Osteoblast (primary cell): Measurements from ENCODE around the gene GPBP1.

- CAGE, long polyA plus RNA = no peak
- RRBS = no CpG with 5 or more reads among the region's 7 CpGs
These were observed 12.9 kb downstream of the PLPP1 start for GRCh38 chr5:55521729-55522419.

DNA sequence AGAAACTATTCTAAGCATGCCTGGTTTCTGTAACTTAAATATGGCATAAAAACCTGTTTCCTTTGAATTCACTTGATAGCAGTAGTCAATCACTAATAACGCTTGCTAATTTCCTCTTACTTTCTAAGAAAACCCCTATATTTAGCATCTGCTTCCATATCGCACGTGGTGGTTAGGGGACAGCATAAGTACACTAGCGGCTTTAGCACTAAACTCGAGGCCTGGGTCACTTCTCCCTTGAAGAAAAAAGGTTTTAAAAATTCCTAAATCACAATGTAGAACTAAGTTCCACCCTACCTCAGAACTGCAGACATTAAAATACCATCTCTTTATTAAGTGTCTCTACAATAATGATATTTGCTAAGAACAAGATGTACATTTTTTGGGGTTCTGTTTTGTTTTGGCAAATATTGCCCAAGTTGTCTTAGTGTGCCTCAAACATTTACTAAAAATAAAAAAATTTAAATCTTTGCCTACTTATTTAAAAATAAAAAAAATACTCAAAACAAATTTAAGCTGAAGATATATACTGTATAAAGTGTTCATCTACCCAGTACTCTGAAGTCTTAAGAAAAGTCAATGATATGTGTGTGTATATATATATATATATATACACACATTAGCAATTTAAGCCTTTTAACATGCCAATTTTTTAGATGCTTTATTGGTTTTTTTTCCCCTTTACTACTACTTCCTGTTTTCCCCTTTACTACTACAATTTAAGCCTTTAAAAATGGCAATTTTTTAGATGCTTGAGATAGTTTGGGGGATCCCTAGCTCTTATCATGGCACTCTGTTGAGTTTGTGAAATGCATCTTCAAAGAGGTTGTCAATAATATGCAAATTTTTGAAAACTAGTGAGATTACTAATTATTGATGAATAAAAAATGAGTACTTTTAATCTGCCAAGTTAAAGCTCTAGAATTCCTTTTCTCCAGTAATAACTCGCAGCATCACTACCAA, 54.9 kb downstream of the IL6ST start:
- CAGE, long polyA plus RNA = no peak
- RRBS = no CpG with 5 or more reads among the region's 6 CpGs

GRCh38 chr5:55946089-55946357, 48.7 kb downstream of the IL6ST start:
- CAGE, long polyA plus RNA = no peak
- RRBS = no CpG with 5 or more reads among the region's 2 CpGs

GRCh38 chr5:55968083-55968459, 26.7 kb downstream of the IL6ST start:
- CAGE, long polyA plus RNA = no peak
- RRBS = no CpG with 5 or more reads among the region's 7 CpGs

DNA sequence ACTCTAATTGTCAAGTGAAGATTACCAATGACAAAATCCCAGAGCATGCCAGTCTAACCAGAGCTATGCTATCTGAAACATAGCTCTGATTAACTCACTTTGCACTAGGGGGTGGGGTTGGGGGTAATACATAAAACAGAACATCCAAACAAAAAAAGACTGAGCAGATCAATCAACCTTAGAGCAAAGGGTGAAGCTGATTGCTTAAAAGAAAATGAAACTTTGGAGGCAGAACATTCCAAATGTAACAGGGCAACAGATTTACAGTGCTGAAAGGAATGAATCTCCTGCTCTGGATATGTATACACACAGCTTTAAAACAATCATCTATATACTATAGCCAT, 4.9 kb downstream of the IL6ST start:
- CAGE, long polyA plus RNA = no peak

DNA sequence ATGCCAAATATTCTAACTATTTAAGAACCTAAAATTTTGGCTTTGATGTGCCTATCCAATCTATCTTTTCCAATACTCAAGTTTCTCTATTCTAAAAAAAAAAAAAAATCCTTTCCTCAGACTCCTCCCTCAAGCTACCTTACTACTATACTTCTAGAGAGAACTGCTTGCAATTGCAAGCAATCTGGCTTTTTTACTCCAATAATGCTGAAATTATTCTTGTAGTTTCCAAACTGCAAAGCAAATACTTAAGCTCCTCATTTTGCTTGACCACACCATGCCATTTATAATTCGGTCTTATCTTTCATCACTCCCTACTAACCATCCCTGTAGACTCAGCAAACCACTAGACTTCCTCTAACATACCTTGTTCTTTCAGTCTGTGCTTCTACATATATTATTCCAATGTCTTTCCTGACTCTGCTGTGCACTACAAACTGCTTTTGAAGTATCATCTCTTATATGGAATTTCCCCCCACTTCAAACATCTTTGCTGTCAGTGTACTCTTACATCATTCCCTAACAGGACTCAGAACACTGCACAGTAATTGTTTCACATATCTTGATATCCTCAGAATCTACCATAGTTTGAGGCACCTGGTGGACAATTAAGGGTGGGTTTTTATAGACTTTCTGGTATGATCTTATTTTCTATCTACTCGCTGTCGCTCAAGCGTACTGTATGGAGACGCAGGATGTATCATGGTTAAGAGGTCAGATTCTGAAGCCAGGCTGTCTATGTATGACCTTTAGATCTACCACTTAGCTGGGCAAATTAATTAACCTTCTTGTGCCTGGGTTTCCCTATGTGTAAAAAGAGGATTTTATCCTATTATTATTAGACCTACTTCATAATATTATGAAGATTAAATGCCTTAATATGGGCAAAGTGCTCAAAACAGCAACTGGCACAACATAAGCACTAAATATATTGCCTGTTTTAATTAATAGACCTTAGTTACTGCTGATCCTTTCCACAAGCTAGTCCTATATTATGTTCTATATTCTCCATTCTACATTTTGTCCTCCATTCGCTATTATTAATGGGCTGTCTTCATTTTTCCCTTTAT, 2.8 kb downstream of the IL6ST start:
- CAGE, long polyA plus RNA = no peak
- RRBS = no CpG with 5 or more reads among the region's 6 CpGs

DNA sequence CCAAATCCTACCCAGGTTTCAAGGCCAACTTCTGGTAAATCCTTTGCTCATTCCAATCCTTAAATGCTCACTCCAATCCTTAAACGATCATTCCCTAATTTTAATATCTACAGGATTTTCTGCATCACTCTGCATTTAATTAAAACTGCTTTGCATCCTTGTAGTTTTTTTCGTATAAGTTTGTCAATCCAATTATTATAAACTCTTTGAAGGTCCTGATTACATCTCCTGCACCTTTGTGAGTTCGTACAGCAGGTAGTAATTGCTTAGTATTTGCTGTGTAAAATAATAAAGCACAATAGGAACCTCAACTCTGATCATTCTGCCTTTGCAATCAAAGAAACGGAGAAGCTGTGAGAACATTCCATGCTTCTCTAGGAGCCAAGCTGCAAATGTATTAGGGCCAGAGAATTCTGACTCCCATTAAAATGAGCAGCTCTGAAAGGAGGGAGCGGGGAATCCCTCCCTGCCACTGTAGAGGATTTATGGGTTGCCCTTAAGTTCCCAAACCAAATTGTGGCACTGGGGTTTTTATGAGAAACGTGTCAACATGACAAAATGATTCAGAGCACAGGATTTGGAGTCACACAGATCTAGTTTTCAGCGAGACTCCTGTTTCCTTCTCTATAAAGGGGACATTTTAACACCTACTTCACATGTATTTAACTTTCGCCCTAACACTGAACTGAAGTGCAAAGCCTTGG, 1.9 kb downstream of the IL6ST start:
- CAGE, long polyA plus RNA = no peak
- RRBS = no CpG with 5 or more reads among the region's 8 CpGs

DNA sequence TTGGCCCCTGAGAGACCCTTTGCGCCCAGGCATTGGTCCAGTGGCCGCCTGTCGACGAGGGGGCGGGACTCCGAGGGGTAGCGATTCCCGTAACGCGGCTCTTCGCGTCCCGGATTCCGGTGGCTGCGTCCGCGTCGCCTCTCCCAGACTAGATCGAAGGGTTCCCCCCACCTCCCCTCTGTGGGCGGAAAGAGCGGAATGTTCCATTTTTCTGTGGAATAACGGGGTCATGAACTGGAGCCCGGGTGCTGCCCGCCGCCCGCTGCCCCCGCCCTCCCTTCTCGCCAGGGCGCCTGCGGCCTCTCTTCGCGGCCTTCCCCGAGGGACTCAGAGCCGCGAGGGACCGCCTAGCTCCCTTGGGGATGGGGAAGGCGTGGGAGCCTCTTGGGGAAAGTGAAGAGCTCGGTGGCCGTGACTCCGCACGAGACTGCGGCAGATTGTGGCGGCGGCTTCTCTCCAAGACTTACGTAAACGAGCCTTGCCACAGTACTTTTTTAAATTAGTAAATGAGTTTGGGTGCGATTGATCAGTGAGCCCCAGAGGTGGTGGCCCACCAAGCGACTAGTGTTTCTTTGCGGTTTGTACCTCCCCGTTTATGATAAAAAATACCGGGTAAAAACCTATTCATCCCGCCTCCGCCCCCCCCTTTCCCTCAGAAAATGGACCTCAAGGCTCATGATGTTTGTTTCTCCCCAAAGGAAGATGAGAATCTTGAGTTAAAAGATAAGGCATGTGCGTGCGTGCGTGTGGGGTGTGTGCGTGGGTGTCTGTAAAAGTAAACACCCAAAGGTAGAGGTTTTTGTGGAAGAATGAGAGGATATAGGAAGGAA, 540 bp upstream of the IL6ST start:
- CAGE, long polyA plus RNA = no peak
- RRBS = 43% methylated on average over 1 of the region's 57 CpGs

- CAGE, long polyA plus RNA = no peak
- RRBS = no CpG with 5 or more reads among the region's 4 CpGs
These were observed 65.9 kb upstream of the IL6ST start for GRCh38 chr5:56060602-56061218.

- CAGE, long polyA plus RNA = no peak
- RRBS = no CpG with 5 or more reads among the region's 9 CpGs
These were observed 116.4 kb downstream of the ANKRD55 start for GRCh38 chr5:56116452-56117310.

DNA sequence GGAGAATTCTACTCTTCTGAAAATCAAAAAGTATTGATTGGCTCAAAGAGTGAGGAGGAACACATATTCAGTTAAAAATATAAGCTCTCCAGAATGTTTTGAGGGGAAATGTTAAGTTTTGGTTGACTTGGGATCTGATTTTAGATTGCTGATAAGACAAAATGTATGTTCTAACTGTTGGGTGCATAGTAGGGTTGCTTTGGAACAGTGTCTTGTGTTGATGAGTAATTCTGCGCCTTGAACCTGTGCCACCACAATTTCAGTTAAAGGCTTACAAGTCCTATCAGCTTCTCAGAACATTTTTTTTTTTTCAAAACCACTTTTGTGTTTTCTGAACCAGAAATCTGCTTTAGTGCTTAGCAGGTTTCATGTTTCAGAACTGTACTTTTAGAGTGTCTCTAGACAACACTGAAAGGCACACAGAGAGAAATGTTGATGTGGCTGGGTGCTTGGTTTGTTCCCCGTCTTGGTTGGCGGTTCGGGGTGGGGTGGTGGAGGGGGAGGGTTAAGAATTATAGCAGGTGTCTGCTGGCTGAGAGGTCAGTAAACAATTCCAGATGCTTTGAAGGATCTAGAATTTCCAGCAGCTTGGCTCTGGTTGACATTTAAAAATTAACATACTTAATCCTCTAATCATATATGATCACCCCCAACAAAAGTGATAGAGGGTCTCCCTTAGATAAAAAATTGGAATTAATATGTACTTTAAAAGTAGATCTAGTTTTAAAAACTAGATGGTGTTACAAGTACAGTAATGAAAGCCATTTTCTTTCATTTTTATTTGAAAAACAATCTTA, 84.6 kb downstream of the ANKRD55 start:
- CAGE, long polyA plus RNA = no peak
- RRBS = no CpG with 5 or more reads among the region's 4 CpGs

DNA sequence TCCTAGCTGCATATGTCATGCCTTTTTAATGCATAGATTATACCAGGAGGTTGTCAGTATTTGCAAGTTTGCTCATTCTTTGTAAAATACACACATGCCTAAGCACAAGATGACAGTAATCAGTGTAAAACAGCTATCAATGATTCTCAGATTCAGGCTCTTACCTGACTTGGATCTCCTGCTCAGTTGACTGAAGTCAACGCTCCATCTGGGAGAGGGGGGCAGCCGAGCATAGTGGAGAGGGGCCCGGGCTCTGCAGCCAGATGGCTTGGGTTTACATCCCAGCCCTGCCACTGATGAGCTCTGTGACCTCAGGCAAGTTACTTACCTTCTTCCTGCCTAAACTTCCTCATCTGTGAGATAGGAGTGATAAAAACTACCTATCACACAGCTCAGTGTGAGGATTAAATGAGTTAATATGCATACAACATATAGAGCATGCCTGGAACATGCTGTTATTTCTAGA, 72.5 kb downstream of the ANKRD55 start:
- CAGE, long polyA plus RNA = no peak
- RRBS = no CpG with 5 or more reads among the region's 3 CpGs

- CAGE, long polyA plus RNA = no peak
- RRBS = no CpG with 5 or more reads among the region's 6 CpGs
These were observed 94.7 kb upstream of the ANKRD55 start for GRCh38 chr5:56327834-56328227.

DNA sequence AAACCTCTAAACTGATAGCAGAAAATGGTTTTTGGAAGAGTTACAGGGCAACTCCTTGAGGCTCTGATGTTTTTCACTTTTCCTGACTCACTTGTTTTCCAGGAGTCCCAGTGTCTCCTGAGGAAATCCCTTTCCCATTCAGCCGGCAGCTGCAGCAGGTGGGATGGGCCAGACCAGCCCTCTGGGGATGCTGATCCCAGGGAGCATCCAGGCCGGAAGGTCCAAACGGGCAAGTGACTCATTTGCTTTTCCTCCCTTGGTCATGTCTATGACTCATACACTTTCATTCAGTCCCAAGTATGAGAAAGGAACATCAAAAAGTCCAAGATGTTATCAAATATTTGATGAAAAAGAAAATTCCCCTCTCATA, 117.4 kb upstream of the ANKRD55 start:
- CAGE, long polyA plus RNA = no peak
- RRBS = 7% methylated on average over 2 of the region's 3 CpGs

- CAGE, long polyA plus RNA = no peak
- RRBS = under 1% methylated on average over 16 of the region's 32 CpGs
These were observed 946 bp downstream of the SETD9 start for GRCh38 chr5:56910150-56910934.

- CAGE, long polyA plus RNA = no peak
- RRBS = no CpG with 5 or more reads among the region's 2 CpGs
These were observed 18.8 kb downstream of the MIER3 start for GRCh38 chr5:56933148-56933505.

DNA sequence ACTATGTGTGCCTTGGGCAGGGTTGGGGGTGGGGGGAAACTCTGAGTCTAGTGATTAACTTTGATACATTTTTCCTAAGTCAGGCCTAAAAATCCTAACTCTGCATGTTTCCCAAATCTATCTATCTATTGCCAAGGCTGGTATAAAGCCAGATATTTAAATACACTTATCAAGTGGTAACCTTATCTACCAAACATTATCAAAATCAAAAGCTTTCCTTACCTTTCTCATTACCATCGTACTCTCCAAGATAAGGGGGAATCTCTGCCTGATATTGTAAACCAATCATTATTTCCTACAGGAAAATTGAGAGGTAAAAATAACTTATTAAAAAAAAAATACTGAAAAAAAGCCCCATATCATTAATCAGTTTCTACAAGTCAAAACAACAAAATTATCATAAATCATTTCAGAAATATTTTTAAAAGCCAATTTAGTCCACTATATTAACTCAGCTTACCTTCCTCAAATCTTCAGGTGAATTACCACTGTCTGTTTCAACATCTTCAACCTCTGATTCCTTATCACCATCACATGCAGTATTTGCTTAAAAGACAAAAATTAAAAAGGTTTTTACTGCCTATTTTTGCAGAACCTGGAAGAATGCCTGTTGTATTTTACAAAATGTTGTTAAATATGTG, 16.6 kb downstream of the MIER3 start:
- CAGE, long polyA plus RNA = no peak
- RRBS = no CpG with 5 or more reads among the region's 1 CpG

GRCh38 chr5:57031928-57032705, 80.2 kb upstream of the MIER3 start:
- CAGE, long polyA plus RNA = no peak
- RRBS = no CpG with 5 or more reads among the region's 2 CpGs

GRCh38 chr5:57171788-57172239, 2.0 kb upstream of the GPBP1 start:
- CAGE, long polyA plus RNA = no peak
- RRBS = no CpG with 5 or more reads among the region's 12 CpGs

DNA sequence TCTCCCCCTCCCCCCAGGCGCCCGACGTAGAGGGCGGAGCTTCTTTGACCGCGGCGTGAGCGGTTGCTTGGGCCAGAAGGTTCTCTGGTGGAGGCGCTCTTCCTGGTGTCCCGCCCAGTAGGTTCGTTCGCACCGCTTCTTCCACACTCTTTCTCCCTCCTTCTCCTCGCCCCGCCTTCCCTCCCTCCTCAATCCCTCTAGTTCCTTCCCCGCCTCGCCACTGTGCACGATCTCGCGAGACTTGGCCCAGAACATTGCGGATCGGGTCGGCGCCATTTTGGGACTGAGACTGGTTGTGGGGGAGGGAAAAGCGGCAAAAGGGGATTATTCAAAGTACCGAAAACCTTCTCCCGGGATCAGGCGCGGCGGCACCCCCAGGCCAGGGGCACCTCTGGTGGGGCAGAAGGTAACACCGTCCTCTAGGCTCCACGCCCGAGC, at the start of gene GPBP1:
GPBP1 (plus strand) TSS at position 254 of the 438 bp plus-strand sequence.
- CAGE, long polyA plus RNA = start-site peak on the plus strand centred at position 251 of the sequence, 62 bp wide, 183 and 358 reads in 2 replicates
- RRBS = 3% methylated on average over 7 of the region's 33 CpGs